Neuron (in vitro differentiated cells): ENCODE measurements around the genes SNRNP25 and CACNA1H.

DNA sequence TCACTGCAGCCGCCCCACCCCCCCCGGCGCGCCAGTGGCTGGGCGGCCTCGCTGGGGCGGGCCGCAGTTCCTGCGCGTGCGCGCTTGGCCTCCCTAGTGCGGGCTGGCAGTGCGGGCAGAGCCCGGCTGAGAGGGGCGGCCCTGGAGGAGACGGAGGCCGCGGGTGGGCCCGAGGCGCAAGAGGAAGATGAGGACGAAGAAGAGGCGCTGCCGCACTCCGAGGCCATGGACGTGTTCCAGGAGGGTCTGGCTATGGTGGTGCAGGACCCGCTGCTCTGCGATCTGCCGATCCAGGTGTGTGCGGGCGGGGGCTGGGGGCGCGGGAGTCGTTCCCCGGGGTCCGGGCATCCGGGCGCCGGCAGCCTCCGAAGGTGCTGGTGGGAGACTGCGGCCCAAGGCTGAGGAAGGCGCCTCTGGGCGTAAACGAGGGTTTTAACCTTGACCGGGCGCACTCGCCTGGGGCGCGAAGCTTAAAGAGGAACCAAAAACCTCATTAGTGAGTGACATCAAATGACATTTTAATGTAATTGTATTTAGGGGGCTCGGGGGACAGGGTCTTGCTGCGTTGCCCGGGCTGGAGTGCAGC lies at the start of gene SNRNP25:
Gene SNRNP25 (plus strand): TSS at position 64 of the 586 bp plus-strand sequence.
- PRO-cap: bidirectional peak, plus-strand start at position 109 of the sequence, minus-strand start outside the sequence

DNA sequence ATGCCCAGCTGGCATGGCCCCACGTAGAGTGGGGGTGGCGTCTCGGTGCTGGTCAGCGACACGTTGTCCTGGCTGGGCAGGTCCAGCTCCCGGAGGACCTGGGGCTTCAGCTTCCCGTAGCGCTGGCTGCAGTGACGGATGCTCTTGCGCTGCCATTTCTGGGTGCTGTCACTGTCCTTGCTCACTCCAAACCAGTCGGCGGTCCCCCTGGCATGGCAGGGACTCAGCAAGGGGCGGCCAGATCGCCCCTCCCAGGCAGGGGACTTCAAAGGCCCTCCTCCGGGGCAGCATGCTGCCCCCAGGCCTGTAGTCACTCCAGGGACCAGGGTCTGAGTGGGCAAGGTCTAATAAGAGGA lies 8.9 kb downstream of the RHBDF1 start:
- PRO-cap: no peak

DNA sequence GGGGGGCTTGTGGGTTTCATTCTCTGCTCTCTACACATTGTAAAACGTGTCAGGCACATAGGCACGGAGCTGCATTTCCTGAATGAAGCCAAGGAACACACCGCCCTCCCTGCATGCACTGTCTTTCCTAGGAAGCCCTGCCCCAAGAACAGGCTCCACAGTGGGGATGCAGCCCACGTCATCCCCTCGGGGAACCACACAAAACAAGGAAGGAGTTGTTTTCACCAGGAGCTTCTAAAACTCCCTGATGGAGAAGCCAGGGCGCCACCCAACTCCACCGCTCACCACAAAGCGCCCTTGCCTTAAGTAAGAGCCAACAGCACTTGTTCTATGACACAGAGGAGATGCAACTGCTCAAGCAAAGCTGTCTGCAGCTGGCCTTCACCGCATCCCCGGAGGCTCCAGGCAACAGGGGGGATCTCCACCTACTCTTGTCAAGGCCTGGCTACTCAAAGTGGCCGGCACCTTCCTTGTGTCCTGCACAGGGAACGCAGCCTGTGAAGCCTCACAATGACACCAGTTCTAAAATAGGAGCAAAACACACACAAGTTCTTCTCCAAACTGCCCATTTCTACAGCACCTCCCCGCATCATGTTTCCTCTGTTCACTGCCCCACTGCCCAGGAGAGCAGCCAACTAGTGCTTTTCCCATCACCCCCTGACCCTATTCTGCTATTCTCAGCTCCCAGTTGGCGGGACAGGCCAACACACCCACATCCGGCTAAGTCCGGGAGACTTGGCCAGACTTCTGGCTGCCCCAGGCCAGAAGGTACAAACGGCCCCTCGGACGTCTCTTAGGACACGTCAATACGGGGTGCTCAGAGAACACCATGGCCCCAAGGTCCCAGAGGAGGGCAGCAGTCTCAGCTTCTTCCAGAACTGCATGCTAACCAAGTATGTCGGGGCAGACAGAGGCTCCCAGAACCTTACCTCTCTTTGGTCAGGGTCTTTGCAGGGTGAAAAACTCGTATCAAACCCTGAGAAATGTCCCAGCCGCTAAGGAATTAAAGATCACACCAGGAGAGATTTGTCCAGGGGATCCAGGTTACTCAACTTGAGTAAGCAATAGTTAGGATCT lies 24.3 kb downstream of the MPG start:
- PRO-cap: no peak

GRCh38 chr16:185942-186307 lies 5.7 kb downstream of the HBQ1 start:
- PRO-cap: no peak

GRCh38 chr16:297654-298296 lies 14.8 kb downstream of the PDIA2 start:
- PRO-cap: no peak

DNA sequence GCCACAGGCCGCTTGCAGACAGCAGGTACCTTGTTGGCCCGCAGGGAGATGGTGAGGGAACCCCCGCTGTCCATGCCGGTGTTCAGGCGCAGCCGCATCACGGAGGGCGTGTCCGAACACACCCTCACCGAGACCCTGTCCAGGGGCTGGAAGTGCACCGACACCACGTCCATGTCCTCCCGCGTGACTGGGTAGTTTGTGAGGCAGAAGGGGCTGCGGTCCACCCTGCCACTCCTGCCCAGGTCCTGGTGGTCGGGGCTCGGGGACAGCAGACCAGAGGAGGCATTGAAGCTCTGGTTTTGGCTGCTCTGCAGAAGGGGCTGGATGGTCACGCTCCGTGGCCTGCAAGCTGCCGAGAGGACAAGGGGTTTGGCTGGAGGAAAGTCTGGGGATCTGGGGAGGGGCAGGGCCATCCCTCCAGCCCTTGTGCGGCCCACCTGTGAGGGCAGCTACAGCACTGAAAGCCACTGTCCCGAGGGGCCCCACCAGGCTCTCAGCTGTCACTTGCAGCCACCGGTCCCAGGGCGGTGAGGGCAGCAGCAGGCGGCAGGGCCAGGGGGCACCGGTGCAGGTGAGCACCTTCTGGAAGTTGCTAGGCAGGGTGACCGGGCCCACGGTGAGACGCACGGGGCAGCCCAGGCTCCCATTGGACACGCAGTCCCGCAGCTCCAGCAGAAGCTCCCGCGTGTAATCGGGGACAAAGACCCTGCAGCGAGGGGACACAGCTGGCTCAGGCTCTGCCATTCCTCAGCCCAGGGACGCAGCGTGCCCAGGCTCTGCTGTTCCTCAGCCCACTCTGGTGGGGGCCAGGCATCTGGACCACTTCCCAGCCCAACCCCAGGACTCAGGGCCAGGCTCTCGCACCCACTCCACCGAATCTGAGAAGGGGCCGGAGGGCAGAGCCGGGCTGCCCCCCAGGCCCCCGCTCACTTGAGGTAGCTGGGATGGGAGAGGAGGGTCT lies 5.4 kb downstream of the PGAP6 start:
- PRO-cap: no peak

- PRO-cap: unidirectional peak, plus-strand start at chr16:383553
Observed at GRCh38 chr16:383278-383661, 1.5 kb upstream of the PGAP6 start.

GRCh38 chr16:519556-519999 lies 7.9 kb upstream of the CAPN15 start:
- PRO-cap: no peak

DNA sequence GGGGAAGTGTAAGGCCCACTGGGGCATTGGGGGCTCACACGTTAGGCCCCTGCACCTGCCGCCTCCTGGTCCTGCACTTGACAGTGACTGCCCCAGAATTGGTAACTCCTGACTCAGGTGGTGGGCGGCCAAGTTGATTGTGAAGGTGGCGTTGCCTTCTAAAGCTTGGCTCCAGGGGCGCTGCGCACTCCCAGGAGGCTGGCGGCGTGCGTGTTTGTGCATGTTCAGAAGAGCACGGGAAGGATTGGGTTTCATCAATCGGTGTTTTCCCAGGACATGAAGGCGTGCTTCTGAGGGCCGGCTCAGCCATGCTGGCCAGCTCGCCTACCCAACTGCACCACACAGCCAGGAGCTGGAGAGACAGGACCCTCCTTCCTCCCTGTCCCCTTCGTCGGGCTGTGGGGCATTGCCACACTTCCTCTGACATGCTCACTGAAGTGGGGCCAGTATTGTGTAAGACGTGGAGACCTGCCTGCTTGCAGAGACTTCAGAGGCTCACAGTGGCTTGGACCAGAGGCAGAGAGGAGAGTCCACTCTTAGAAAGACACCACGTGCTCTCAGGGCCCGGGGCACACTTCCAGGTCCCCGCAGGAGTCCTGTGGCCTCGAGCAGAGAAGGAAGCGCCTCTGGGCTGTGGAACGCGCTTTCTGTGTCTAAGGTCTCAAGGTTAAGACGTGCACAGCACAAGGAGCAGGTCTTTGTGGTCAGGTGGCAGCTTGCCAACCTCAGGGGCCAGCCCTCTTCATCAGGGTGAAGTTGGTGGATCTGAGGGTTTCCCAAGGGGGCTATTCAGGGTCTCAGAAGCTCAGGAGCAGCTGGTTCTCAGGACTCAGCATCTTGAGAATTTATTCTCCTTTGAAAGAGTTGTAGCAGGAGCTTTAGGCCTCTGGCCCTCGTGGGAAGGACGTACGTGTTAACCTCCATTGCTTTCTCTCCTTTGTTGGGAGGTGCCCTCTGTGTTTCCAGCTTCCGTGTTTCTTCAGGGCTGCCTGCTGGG lies 2.9 kb downstream of the RAB40C start:
- PRO-cap: no peak

GRCh38 chr16:593474-594091 lies 3.7 kb downstream of the RAB40C start:
- PRO-cap: no peak

- PRO-cap: no peak
Observed at GRCh38 chr16:626787-627363, 3.9 kb upstream of the WFIKKN1 start.

- PRO-cap: no peak
Observed at GRCh38 chr16:635840-636083, 343 bp downstream of the METTL26 start.

- PRO-cap: no peak
Observed at GRCh38 chr16:636910-637184, 742 bp upstream of the METTL26 start.

DNA sequence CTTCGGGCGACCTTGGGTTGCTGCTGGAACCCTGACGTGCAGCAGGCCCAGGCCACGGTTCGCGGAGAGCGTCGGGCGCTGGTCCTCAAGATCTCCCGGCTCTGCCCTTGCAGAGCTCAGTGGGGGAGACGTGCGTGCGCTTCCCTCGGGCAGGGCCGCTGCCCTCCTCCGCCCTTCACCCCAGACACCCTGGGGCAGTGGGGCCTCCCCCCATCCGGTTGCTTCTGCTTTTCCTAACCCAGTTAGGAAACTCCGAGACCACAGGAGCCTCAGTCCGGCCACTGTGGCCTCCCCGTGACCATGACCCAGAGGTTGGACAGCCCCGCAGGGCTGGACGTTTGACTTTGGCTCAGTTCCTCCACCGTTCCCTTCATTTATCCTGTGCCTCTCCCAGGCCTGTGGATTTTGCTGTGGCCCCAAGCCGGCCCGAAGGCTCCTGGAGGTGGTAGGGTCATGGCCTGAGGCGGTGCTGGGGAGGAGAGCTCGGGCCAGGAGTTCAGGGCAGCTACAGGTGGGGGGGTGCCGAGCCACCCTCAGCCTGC lies 973 bp downstream of the MCRIP2 start:
- PRO-cap: no peak

DNA sequence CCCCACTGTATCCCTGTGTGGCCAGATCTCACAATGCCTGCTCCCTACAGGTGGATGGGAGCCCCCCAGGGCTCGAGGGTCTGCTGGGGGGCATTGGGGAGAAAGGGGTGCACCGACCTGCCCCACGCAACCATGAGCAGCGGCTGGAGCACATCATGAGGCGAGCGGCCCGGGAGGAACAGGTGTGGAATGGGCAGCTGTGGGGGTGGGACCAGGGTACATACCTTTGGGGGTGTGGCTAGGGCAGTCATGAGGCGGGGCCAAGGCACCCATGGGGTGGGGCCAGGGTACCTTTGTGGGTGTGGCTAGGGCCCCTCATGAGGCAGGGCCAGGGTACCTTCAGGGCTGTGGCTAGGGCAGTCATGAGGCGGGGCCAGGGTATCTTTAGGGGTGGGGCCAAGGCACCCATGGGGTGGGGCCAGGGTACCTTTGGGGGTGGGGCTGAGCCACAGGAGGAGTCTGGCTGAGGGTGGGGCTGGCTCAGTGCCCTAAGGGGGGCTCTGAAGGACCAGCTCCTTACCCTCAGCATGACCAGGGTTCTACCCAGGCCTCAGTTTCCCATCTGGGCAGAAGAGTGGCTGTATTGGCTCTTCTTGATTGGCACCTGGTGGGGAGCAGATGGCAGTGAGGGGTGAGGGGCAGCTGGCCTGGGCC lies 3.5 kb downstream of the GNG13 start:
- PRO-cap: no peak

DNA sequence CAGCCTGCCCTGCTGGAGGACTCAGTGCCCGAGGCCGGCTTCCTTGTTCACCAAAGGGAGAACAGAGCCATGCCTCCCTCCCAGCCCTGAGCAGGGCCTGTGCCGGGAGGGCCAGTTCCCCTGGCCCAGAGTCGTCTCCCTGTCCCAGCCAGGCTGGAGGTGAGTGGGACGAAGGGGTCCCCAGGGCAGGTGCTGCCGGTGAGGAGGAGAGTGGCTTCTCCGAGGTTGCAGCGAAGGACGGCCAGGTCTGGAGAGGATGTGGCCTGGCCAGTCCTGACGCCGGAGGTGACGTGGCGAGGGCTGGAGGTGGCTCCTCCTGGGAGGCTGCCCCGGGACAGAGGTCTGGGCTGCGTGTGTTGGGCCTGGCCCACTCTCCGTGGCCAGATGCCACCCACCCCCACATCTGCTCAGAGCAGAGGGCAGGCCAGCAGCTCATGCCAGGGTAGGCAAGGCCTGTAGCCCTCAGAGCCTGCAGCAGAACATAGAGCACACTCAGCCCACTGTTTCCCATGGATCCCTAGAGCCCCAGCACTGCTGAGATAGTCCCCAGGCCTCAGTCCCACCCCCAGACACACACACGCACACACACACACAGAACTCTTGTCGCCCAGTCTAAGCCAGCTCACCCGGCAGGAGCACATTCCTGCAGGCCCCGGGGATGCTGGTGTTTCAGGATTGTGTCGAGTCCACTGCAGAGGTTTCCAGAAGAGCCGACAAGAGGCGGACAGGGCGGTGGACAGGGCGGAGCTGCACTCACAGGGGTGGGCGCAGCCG lies 33.1 kb downstream of the SOX8 start:
- PRO-cap: no peak

DNA sequence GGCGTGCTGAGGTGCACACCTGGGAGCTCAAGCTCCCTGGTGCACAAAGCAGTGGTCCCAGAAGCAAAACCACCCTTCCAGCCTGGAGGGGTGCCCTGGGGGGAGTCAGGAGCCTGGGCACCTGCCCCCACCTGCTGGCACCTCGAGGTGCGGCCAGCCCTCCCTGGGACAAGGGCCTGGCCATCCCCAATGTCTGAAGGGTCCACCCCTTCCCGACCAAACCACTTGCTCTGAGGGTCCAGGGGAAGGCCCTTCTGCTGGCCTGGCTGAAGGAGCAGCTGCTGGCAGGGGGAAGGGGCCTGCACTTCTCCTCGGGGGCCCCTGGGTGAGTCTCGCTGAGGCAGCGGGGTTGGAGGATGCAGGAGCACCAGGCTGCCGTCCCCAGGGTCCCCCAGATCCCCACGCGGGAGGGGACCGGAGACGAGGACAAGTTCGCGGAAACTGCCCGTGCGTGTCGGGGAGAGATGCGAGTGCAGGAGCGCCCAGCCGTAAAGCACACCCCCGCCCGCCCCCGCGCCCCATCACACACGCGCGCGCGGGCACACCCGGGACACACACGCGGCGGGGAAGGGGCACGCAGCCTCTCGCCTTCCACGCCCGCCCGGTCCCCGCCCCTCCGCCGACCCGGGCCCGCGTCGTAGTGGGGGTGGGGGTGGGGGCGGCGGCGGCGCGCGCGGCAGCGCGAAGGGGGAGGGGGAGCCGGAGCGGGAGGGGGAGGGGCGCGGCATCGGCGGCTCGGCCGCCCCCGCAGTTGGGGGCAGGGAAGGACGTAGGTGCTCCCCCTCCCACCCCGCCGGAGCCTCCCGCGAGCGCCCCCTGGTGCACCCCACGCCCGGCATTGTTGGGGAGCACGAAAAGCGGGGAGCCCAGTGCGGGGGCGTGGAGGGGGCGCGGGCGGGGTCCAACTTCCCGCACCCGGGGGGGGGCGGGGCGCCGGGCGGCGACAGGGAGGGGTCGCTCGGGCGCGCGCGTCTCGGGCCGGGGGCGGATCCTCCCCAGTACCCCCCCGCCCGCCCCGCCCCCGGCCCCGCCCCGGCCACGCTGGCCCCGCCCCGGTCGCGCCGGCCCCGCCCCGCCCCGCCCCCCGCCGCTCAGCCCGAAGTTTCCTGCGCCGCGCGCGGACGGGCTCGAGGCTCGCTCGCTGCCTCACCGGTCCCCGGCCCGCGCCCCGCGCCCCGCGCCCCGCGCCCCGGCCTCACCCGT lies at the start of gene CACNA1H:
Gene CACNA1H (plus strand): TSS at position 1,094 of the 1,203 bp plus-strand sequence.
- PRO-cap: bidirectional peak, plus-strand start at position 328 of the sequence, minus-strand start at position 232 of the sequence; bidirectional peak, plus-strand start at position 727 of the sequence, minus-strand start at position 642 of the sequence; bidirectional peak, plus-strand start at position 1,094 of the sequence, minus-strand start at position 975 of the sequence

- PRO-cap: no peak
Observed at GRCh38 chr16:1171867-1172400, 19.0 kb downstream of the CACNA1H start.

GRCh38 chr16:1291232-1291948 lies 18.0 kb upstream of the UBE2I start:
- PRO-cap: no peak

DNA sequence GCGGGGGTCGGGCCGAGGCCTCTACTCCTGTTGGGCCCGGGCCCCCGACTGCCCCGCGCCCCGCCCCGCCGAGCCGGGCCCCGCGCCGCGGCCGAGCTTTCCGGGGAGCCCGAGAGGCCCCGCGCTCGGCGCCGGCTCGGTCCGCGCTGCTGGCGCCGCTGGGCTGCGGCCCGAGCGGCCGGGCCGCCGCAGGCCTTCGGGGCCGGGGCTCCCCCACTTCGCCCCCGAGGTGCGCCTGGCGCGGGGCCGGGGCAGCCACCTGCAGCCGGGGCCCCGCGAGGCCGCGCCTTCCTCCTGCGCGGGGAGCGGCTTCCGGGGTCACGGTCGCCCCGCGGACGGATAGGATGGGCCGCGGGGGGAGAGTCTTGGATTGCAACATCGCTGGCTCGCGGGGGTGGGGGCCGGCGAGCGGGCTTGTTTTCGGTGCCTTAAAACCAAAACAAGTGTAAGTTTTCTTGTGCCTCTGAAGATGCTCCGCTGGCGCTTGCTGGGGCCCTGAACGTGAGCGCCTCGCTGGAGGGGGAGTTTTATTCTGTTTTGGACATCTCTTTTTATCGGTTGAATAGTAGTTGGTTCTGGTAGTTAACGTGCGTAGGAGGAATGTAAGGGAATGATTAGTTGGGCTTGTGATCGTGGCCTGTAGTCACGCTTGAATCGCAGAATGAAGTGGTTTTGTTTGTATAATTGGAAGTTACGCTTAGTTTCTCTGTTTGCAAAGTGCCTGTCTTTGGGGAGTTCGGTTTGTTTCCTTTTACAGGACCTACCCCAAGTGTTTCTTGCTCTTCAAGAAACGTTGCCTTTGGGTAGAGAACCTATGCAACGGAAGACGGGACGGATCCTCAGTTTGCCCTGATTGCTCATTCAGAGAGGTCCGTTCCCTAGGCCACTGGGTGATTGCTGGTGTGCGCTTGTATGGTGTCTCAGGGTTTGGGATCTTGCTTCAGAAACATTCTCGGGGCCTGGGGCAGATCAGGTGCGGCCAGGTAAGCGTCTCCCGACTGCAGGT lies 676 bp downstream of the UBE2I start:
- PRO-cap: bidirectional peak, plus-strand start at position 860 of the sequence, minus-strand start at position 668 of the sequence